ENCODE measurements around the gene MFF.

DNA sequence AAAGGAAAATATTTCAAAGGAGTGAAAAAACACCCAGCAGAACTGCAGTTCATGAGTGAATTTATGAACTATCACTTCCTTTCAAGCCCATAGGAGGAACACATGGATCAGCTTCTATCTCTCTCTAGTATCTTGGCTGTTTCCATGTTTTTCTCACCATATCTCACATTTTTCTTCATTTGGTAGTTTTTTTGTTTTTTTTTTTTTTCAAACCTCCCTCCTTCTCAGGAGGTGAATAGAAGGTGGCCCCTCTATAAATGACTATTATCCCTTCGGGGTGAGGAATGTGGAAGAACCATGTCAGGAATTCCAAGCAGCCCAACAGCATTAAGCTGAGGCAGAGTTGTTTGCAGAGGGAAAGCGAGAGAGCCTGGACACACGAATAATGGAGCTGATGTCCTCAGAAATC lies 315.8 kb downstream of the IRS1 start:
- RRBS: no CpG with 5 or more reads among the region's 3 CpGs

- RRBS: no CpG with 5 or more reads among the region's 6 CpGs
These were observed 168.0 kb downstream of the IRS1 start for GRCh38 chr2:226631589-226632135.

- RRBS: no CpG with 5 or more reads among the region's 3 CpGs
These were observed 164.4 kb downstream of the IRS1 start for GRCh38 chr2:226635148-226635609.

- RRBS: no CpG with 5 or more reads among the region's 1 CpG
These were observed 147.4 kb downstream of the IRS1 start for GRCh38 chr2:226652218-226652584.

- RRBS: no CpG with 5 or more reads among the region's 3 CpGs
These were observed 40.8 kb downstream of the IRS1 start for GRCh38 chr2:226758716-226759311.

DNA sequence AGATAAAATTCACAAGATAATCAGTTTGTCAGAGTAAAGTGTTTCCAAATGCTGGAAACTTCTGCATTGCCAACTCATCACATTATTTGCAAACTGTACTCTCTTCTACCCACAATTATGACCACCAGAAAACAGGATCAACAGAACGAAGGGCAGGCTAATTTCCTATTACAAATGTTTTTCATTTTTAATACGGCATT lies 6.0 kb downstream of the IRS1 start:
- RRBS: no CpG with 5 or more reads among the region's 2 CpGs

- RRBS: 2% methylated on average over 10 of the region's 48 CpGs
These were observed at the start of gene MFF for GRCh38 chr2:227324955-227325530. Gene MFF, plus strand, starts transcription at chr2:227325251.

GRCh38 chr2:227450929-227451203 lies 21.1 kb upstream of the AGFG1 start:
- RRBS: no CpG with 5 or more reads among the region's 1 CpG

DNA sequence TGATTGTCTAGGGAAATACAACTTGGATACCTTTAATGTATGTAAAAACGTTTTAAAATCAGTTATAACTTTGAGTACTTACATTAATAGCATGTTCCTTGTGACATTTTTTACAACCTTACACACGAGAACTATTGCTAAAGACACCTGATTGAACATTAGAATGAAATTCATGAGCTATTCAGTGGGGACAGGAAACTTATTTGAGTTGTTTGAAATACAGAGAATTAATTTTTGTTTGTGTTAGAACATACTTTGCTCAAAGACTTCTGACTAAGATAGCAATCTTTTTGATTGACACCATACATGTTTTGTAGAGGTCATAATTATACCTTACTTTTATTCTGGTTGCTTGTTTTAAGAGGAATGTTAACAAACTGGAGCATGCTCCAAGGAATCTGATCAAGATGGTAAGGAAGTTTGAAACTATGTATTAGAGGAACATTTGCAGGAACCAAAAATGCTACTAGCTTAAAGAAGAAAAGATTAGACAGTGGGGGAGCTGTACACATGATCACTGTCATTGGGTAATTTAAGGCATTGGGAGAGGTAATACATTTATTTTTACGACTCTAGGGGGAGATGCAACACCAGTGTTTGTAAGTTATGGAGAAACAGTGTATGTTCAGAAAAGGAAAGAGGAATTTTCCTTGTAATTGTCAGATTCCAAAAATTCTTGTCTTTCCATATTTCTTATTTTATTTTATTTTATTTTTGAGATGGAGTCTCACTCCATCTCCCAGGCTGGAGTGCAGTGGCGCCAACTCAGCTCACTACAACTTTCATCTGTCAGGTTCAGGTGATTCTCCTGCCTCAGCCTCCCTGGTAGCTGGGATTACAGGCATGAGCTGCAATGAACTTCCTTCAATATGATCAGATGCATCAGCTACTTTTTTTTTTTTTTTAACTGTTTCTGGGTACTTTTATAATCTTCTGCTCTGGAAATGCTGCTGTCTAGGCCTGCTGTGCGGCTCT lies 8.0 kb downstream of the AGFG1 start:
- RRBS: no CpG with 5 or more reads among the region's 5 CpGs

DNA sequence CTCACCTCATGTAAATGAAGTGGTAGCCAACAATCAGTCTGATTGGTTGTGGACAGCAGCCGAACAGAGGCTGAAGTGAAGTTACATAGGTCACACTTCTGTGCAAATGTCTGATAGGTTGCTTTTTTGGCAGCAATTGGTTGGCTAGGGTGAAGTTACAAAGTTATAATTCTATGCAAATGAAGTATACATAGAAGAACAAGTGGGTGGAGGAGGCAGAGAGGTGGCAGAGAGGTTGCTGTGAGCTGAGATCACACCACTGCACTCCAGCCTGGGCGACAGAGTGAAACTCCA lies 6.1 kb downstream of the SCYGR8 start:
- RRBS: no CpG with 5 or more reads among the region's 2 CpGs

DNA sequence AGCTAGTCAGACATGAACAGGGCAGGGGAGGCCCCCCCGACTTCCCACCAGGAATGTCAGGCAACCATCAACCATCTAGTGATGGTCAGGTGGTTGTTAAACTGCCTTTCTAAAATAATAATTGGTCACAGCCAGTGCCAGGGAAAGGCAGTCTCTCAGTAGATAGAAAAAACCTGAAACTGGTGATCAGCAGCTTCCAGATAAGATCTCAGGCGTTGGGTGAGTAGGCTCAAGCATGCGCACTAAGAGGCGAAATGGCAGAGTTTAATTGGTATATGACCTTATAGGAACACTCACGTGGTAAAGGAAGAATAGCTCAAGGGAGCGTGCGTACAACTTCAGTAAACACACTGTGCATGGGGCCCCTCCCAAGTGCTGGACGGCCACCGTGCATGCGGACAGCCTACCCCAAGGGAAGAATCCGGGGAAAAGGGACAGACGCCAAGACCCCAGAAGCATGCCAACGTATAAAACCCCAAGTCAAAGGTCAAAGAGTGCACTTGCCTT lies 32.5 kb upstream of the CCL20 start:
- RRBS: no CpG with 5 or more reads among the region's 13 CpGs

DNA sequence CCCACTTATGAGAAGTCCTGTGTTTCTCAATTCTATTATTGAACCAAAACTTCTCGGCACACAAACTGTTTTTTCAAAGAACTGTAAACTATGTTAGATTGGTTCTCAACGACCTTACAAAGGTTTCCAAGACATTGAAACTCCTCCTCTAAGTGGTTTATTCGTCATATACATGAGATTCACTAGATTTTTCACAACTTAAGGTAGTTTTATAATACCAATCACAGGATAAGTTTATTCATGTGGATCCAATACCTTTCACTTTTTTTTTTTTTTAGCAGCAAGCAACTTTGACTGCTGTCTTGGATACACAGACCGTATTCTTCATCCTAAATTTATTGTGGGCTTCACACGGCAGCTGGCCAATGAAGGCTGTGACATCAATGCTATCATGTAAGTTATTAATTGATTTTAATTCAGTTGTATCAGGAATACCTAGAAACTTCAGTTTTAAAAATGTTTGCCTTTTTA lies 1.6 kb downstream of the CCL20 start:
- RRBS: no CpG with 5 or more reads among the region's 5 CpGs

DNA sequence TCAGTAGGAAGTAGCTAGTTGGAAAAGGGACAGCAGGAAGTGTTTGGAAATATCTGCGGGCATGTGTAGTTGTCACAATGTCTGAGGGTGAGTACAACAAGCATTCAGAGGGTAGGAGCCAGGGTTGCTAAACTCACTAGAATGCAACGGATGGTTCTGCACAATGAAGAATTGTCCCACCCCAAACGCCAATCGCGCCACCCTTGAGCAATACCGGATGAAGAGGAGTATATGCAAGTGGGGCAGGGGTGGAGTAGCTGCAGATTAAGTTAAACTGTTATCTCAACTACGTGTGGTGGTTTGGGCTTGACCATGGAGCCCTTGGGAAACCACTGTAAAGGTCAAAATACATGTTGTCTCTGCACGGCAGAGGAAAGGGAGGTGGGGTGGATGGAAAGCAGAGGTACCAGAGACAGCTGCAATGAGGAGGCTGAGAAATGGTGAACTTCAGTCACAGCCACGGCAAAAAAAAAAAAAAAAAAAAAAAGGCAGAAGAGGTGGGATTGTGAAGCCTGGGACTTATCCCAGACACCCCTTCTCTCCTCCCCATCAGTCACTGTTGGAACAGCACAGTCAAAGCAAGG lies 5.2 kb downstream of the CCL20 start:
- RRBS: no CpG with 5 or more reads among the region's 9 CpGs

- RRBS: 8% methylated on average over 10 of the region's 50 CpGs
These were observed 1.1 kb downstream of the SPHKAP start for GRCh38 chr2:228179968-228181162.

GRCh38 chr2:228771735-228772303 lies 499.3 kb downstream of the PID1 start:
- RRBS: no CpG with 5 or more reads among the region's 3 CpGs

DNA sequence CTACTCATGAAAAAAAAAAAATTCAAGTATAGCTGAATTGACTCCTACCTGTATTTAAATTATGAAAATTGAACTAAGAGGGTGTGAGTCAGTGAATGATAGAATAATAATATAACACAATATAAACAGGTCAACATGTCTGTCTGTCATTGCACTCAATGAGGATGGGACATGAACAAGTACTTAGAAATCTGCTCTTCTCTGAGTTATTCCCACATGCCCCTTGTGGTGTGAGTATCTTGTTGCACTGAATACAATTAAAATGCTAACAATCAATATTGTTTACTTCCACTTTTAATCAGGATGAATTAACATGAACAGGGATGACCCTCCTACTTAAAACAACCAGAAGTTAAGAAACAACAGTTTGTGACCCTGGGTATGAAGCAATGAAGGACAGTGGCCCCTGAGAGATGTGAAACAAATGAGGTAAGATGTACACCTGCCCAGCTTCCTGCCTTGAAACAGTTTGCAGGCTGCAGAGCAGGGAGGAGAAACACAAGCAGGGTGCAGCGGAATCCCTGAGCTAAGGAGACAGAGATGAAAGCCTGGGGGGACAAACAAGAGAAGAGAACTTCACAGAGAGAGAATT lies 106.7 kb downstream of the PID1 start:
- RRBS: no CpG with 5 or more reads among the region's 1 CpG

DNA sequence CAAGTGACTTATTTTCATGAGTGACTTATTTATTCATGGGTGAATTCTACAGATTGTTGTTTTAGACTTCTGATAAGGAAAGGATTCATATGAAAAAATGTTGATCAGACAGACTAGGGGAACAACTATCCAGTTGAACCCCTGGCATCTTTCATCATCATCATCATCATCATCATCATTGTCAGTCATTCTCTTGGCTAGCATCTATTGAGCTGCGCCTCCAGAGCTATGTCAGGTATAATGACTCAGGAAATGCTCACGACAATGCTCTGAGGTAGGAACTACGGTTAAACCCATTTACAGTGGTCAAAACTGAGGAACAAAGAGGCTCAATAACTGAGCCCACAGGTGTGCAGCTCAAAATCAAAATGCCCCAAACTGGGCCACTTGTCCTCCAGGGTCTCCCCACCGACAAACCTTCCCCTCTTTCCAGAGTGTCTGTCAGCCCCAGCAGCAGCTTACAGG lies 93.5 kb downstream of the PID1 start:
- RRBS: no CpG with 5 or more reads among the region's 4 CpGs

DNA sequence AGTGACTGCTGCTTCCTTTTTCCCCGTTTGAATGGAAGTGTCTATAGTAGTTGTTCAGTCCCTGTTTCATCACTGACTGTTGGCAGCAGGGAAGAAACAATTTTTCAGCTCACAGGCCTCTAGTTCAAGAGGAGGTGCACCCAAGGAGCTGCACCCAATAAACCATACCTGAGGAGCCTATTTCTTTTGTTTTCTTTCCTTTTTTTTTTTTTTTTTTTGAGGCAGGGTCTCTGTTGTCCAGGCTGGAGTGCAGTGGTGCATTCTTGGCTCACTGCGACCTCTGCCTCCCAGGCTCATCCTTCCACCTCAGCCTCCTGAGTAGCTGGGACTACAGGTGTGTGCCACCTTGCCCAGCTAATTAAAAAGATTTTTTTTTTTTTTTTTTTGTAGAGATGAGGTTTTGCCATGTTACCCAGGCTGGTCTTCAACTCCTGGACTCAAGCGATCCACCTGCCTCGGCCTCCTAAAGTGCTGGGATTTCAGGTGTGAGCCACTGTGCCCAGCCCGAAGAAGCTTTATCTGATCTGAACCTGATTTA lies 52.8 kb downstream of the SP110 start:
- RRBS: no CpG with 5 or more reads among the region's 5 CpGs

Measured in AG10803 (cell line).